ENCODE data around the genes GLRX2, CFHR1 and ATP6V1G3.

DNA sequence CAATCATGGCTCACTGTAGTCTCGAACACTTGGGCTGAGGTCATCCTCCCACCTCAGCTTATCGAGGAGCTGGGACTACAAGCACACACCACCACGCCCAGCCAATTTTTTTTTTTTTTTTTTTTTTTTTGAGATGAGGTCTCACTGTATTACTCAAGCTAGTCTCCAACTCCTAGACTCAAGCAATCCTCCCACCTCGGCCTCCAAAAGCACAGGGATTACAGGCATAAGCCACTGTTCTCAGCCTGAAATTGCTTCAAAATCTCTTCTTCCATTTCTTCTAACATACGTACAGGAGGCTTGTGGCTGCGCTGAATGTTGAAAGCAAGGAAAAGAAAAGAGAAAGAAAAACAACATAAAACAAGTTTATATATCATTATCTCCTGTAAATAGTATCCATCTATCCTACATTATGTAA is 91.9 kb upstream of the RGS18 start:
- RRBS: no CpG with 5 or more reads among the region's 6 CpGs

DNA sequence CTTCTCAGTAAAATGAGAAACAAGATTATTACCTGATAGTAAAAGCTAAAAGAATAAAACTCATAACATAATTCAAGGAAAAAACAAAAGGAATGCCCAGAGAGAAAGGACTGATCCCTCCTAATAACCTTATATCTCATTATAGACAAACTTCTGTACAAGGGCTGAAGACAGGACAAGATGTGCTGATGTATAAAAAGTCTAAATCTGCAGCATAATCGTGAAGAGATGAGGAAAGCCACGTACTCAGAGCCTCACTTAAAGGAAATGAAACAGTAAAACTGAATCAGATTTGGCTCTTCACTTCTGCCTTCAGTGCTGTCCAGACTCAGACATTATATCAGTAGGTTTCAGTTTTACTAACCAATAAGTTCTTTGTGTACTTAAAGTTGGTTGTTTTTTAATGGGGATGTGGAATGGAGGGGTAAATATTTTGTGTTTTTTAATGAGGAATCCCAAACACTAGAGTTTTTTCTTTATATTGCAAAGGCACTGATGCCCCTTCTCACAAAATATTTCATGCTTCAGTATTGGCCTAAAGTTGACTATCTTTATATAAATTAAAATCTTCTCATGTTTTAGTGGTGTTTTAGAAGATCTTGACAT is 45.3 kb upstream of the RGS1 start:
- RRBS: no CpG with 5 or more reads among the region's 2 CpGs

DNA sequence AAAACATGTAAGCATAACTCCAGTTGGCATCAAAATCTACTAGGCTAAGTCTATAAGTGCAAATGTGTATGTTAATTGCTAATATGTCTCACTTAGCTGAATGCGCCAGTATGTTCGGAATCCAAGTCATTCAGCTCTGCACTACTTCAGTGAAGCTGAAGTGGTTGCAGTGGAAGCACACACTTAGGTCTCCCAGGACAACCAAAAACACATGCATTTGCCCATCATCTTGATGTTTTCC is 41.1 kb upstream of the RGS2 start:
- RRBS: no CpG with 5 or more reads among the region's 2 CpGs

DNA sequence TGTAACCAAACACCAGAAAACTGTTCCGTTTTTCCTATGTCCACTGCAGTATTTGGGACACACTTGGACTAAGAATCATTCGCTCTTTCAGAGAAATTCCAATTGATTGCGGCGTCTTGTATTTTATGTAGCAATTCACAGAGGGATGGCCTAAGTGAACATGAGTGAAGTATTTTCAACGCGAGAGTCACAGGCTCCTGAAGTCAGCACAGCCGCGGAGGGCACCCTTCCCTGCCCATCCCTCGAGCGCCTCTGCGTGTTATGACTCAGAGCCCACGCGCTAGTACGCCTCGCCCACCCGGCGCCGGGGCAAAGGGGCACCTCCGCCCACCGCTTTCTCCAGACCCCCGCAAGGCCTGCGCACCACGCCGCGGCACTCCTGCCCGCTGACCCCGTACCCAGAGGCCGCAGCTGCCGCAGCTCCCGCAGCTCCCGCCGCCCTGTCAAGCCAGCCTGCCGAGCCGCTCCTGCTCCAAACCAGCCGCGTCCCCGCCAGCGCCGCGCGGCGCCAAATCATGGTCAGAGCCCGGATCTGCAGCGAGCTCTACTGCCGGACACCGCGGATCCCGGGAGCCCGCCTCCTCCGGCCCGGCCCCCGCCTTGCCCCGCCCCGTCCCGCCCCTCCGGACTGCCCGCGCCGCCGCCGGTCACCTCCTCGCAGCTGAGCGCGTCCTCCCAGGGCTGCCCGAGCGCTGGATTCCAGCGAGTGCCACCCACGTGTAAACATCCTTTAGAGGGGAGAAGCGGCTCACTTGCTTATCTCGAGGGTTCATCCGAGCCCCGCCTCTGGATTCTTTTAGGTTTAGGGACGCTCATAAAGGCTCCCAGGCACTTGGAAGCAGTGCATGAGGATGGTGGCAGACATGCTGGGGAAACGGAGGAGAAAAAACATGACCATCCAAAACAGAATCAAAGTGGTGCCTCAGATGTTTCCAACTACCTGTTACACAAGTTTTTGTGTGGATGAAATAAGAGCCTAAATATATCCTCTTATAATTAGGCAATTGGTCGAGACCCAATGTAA is at the start of gene GLRX2:
Gene GLRX2 (minus strand): TSS at position 549 of the 1,024 bp plus-strand sequence.
- RRBS: 3% methylated on average over 5 of the region's 75 CpGs

- RRBS: no CpG with 5 or more reads among the region's 1 CpG
Measured at GRCh38 chr1:193186922-193187258, 477 bp upstream of the B3GALT2 start.

DNA sequence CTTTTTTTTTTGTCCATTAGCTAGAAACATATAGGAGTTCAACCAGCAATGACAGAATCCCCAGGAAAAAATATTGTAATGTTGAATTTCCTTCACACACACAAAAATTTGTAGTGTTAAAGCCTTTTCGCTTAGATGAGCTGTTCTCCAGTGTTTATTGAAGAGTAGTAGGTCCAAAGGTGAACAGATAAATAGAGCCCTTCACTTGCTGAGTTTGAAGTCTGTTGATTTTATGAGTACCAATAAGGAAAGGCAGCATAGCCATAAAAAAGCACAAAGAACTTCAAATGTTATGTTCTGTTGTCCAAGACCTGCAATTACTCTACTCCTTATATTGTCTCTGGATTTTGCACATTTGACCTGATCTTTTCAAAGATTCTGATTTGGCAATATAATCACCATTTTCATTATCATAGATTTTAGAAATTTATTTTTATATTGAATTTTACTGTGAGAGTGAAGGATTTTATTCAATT is 362.7 kb upstream of the B3GALT2 start:
- RRBS: no CpG with 5 or more reads among the region's 1 CpG

GRCh38 chr1:194069630-194069995 is 883.2 kb upstream of the B3GALT2 start:
- RRBS: no CpG with 5 or more reads among the region's 3 CpGs

DNA sequence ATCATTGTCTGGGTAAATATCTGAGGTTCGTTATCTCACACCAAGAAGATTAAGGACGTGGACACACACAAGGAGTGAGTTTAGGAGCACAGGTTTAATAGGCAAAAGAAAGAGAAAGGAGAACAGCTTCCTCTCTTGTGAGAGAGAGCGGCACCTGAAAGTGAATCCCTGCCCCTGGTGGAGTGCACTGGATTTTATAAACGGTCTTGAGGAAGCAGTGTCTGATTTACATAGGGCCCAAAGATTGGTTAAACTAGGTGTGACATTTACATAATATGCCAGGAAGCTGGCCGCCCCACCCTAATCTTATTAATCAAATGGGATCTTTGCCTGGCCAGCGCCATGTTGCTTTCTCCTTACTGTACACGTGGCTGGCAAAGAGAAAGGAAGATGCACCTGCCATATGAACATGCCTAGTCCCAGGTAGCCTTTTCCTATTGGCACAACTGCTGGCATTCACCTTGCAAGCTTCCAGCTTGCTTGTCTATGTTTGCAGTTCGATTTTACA is 38.7 kb downstream of the CFH start:
- RRBS: no CpG with 5 or more reads among the region's 8 CpGs

GRCh38 chr1:196786412-196787055 is 11.9 kb downstream of the CFHR3 start:
- RRBS: no CpG with 5 or more reads among the region's 18 CpGs

GRCh38 chr1:196819530-196819913 is at the start of gene CFHR1:
CFHR1 (plus strand) TSS chr1:196819731.
- RRBS: no CpG with 5 or more reads among the region's 1 CpG

- RRBS: no CpG with 5 or more reads among the region's 1 CpG
Measured at GRCh38 chr1:196907878-196908227, 20.0 kb downstream of the CFHR4 start.

DNA sequence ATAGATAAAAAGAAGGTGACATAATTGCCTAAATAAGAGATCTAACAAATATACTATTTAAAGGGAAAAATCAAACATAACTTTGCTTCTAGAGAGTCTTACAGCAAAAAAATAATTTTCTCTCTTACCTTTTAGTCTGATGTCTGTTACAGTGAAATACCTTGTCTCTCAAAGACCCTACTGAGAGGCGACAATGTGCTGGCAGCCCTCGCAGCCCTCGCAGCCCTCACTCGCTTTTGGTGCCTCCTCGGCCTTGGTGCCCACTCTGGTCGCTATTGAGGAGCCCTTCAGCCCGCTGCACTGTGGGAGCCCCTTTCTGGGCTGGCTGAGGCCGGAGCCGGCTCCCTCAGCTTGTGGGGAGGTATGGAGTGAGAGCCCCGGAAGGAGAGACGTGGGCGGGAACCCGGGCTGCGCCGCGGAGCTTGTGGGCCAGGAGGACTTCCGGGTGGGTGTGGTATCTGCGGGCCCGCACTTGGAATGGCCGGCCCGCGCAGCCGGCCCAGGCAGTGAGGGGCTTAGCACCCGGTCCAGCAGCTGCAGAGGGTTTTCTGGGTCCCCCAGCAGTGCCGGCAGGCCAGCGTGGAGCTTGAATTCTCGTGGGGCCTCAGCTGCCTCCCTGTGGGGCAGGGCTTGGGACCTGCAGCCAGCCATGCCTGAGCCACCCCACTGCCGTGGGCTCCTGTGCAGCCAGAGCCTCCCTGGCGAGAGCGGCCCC is 10.1 kb upstream of the CFHR2 start:
- RRBS: 86% methylated on average over 8 of the region's 30 CpGs

DNA sequence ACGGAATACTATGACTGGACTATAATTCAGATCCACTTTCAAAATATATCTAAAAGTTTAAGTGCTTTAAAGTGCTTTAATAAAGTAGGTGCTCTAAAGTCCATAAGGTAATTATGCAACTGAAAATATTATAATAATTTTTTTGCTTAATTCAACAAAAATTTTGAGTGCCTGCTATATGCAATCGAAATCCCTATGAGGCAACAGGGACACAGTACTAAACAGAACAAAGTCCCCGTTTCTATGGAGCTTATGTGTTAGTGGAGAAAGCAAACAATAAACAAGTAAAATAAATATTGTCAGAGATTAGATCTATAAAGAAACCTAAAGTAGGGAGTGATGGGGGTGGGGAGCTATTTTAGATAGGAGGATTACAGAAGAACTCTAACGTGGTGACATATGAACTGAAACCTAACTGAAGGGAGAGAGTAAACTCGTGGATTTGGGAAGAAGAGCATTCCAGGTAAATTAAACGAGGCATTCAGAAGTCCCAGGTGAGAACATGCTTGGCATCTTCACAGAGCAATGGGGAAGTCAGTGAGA is 154.7 kb downstream of the DENND1B start:
- RRBS: no CpG with 5 or more reads among the region's 6 CpGs

DNA sequence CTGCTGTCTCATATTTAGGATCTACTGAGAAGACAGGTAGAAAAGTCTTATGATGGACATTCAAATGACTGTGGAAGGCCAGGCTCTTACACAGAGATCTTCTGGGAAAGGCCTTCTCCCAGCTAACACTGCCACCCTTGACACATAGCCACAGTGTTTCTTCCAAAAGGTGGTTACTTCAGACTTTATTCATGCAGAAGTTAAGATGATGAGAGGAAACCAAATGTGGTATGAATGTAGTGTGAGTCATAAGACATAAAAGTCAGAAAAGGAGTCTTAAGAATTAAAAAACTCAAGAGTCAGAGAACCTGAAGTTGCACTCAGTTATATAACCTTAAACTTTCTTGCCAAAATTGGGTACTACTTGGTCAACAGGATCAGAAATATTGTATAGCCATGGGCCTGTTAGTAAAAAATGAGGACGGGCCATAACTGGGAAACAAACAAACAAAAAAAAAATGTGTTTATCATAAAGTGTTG is 1.1 kb upstream of the DENND1B start:
- RRBS: no CpG with 5 or more reads among the region's 1 CpG

DNA sequence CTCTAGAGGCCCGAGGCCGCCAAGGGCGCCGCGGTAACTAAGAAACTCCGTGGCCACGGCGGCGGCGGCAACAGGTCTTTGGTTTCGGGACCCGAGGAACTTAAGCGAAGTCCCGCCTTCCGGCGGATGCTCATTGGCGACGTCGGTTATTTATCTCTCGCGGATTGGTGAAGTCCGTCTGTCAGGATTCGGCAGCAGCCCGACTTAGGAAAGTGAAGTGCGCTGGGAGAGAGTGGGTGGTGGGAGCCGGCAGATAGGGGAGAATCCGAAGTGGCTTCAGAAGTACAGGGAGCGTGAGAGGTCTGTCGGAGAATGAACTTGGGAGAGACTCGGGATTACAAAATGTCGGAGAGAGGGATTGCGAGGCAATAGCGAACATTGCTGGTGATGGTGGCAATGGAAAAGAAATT is 718 bp downstream of the NEK7 start:
- RRBS: no CpG with 5 or more reads among the region's 33 CpGs

- RRBS: no CpG with 5 or more reads among the region's 6 CpGs
Measured at GRCh38 chr1:198167297-198168187, 10.7 kb downstream of the NEK7 start.

DNA sequence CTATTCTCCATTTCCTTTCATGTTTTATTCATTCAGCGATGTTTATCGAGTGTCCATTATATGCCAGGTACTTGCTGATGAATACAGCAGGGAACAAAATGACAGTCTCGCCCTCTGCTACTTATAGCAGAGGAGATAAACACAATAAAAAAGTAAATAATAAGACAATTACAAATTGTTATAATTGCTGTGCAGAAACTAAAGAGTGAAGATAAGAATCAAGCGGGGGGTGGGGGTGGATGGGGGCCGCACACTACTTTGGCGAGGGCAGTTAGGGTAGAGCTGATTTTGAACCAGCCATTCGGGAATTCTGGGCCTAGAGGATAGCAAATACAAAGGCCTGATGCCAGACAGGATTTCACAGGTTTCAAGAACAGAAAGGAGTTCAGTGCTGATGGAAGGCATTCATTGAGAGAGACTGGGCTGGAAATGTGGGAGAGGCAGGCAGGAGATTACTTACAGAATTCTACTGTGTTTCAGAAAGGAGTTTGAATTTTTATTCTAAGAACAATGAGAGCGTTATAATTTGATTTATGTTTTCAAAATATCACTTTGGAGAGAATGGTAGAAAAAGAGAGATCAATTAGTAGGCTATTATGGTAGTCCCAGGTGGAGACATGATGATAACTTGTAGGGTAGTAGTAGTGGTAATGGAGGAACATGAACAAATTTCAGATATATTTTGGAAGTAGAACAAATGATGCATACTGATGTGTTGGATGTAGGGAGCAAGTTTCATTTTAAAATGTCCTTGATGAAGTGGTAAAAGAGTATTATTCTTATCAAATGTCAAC is 66.1 kb downstream of the NEK7 start:
- RRBS: no CpG with 5 or more reads among the region's 8 CpGs

GRCh38 chr1:198540455-198541082 is at the start of gene ATP6V1G3:
ATP6V1G3 (minus strand) TSS chr1:198540680.
- RRBS: no CpG with 5 or more reads among the region's 2 CpGs

DNA sequence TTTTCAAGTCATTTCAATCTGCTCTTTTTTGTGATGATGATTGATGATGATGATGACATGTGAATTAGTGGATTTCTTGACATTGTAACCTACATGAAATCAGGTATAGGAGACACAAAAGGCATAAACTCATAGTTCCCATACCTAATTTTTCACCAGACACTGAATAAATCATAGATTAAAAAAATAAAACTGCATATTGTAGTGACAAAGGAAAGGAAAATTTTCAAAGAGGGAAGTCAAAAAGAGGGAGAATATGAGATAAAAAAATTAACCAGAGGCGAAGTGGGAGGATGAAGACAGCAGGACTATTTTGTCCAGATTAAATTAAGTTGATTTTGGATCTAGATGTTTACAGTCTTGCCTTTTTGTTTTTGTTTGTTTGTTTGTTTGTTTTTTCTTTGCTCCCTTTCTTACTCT is 4.3 kb downstream of the PTPRC start:
- RRBS: no CpG with 5 or more reads among the region's 1 CpG

Measured in skeletal muscle cell (primary cell).